ENCODE measurements around a stretch of chr1.

GRCh38 chr1:8293907-8294360 is 24.0 kb upstream of the SLC45A1 start:
- RRBS, result no CpG with 5 or more reads among the region's 12 CpGs

- RRBS, result 93% methylated on average over 6 of the region's 45 CpGs
Measured at GRCh38 chr1:8343185-8344036, 25.5 kb downstream of the SLC45A1 start.

- RRBS, result no CpG with 5 or more reads among the region's 18 CpGs
Measured at GRCh38 chr1:8352386-8352876, 34.5 kb downstream of the SLC45A1 start.

DNA sequence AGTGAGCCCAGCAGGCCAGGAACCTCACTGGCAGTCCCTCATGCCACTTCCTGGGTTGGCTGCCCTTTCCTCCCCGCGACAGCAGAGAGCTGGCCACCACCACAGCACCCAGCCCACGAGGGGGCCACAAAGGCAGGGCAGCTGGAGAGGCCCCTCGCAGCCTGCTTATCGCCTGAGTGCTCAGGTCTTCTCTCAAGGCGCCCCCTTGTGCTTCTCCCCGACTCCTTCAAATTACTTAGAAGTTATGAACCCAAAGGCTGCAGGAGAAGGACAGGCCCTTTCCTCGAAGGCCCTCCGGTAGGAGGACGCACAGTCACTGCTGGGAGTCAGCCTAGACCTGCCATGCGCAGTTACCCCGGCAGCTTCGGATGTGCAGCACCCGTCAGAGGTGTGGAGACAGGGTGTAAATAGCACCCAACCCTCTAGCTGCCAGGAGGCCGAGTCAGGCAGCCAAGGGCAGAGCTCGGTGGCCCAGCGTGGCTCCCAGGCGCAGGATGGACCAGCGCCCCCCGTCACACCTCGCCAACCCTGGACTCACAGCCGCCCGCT is 41.4 kb downstream of the SLC45A1 start:
- RRBS, result 93% methylated on average over 4 of the region's 23 CpGs

GRCh38 chr1:8395996-8396663 is 78.2 kb downstream of the SLC45A1 start:
- RRBS, result no CpG with 5 or more reads among the region's 6 CpGs

- RRBS, result no CpG with 5 or more reads among the region's 5 CpGs
Measured at GRCh38 chr1:8510577-8511044, 192.7 kb downstream of the SLC45A1 start.

GRCh38 chr1:8525119-8525597 is 207.2 kb downstream of the SLC45A1 start:
- RRBS, result no CpG with 5 or more reads among the region's 7 CpGs

DNA sequence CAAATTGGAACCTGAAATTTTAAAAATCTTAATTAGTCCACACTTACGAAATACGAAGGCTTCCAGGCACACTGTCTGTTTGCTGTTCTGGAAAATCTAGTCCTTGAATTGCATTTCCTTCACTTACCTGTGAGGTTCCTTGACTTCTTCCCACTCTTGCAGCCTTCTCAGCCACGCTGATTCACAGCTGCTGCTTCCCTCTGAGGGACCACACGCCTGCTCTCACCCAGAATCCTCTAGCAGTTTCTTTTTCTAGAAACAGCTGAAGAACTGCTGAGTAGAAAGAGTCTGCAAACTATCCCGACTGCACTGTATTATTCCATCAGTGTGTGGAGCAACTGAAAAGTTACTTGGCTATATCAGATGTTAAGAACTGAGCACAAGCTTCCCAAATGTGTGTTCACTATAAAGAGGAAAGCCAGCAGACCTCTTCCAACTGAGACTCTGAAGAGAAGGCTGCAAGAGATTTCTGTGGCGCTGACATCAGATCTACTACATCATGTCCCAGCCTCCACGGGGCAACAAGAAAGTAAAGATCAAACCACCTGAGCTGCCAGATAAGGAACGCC is 226.7 kb downstream of the RERE start:
- RRBS, result no CpG with 5 or more reads among the region's 8 CpGs

DNA sequence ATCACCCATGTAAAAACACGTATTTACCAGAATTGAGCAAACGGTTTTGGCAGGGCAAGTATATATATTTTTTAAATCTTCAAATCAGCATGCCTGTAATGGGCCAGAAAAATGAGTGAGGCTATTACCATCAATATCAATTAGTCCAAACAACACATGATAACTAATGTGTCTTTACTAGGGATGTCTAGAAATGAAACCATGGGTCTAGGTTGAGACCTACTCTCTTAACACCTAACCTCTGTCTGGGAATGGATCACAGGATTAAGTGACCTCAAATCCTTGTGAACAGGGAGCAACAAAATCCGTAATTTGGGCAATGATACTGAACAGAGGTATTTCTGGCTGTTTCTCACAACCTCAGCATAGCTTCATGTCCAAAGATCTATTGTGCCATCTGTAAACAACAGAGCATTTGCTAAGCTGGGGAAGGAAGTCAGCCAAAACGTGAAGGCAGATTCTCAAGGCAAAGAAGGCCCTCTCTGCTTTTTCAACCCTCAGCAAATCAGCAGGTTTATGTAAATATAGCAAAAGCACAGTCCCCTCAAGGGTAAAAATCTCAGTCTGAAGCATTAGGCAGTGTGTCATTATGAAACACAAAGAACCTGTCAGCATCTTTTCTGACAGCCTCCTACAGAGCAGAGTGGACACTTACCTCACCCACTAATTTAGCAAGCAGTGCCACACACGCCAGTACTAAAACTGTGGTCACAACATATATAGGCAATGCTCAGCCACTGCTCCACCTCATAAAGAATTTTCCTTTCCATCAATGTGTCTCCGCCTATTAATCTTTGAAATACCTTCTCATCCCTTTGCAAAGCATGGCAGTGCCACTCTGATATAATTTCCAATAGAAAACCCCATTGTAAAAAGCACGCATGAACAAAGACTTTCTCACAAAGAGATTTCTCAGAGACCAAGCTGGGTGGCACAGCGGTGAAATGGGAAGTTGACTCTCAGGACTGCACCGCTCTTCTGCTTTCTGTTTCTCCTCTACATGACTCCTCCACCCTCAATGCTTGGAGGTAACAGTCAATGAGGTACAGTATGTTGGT is 188.1 kb downstream of the RERE start:
- RRBS, result no CpG with 5 or more reads among the region's 9 CpGs

- RRBS, result no CpG with 5 or more reads among the region's 8 CpGs
Measured at GRCh38 chr1:8652429-8653118, 164.9 kb downstream of the RERE start.

DNA sequence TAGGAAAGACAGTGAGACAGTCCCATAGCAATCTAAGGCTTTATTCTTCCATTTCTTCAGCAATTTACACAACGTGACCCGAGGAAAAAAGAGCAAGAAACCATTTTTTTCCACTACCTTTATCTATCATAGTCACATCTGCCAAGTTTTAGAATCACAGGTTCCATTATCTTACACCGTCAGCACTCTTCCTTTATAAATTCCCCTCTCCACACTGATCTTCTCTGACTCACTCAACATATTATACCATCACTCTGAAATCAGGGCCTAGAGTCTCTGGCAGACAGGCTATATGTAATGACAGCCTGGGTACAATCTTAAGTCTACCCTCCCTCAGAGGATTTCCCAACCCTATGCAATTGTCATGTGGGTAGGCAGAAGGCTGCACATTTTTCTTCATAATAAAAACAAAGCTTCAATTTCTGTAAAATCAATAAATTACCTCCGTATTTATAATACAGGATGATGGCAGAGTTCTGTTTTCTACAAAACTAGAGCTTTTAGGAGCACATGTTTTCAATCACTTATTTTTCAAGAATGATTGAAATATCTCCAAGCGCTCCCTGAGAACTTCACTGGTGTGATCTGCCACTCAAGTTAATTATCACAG is 138.1 kb downstream of the RERE start:
- RRBS, result no CpG with 5 or more reads among the region's 5 CpGs

- RRBS, result no CpG with 5 or more reads among the region's 8 CpGs
Measured at GRCh38 chr1:8785921-8786764, 31.3 kb downstream of the RERE start.

GRCh38 chr1:8816599-8817559 is 561 bp downstream of the RERE start:
- RRBS, result 2% methylated on average over 16 of the region's 47 CpGs

DNA sequence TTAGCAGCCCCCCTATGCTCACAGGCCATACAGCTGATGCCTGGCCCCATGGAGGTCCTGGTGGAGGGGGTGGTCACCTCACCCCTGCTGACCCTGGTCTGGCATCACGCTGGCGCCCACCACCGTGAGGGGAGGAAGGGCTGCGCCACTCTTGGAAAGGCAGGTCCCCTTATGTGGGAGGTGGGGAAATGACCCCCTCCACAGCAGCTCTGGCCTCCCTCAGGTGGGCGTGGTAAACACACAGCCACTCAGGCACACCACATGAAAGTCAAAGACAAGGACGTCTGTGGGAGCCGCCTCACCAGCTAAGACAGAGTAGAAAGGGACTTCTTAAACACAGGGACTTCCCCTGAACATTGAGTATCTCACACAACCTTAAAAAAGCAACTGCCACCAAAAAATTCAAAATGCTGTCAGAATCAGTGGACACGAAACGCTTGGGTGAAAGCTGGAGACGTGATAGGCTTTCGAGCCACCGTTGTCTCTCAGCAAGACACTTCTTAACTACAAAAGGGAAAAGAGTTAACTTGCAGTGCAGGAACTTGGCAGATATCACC is 6.9 kb downstream of the GPR157 start:
- RRBS, result no CpG with 5 or more reads among the region's 12 CpGs

DNA sequence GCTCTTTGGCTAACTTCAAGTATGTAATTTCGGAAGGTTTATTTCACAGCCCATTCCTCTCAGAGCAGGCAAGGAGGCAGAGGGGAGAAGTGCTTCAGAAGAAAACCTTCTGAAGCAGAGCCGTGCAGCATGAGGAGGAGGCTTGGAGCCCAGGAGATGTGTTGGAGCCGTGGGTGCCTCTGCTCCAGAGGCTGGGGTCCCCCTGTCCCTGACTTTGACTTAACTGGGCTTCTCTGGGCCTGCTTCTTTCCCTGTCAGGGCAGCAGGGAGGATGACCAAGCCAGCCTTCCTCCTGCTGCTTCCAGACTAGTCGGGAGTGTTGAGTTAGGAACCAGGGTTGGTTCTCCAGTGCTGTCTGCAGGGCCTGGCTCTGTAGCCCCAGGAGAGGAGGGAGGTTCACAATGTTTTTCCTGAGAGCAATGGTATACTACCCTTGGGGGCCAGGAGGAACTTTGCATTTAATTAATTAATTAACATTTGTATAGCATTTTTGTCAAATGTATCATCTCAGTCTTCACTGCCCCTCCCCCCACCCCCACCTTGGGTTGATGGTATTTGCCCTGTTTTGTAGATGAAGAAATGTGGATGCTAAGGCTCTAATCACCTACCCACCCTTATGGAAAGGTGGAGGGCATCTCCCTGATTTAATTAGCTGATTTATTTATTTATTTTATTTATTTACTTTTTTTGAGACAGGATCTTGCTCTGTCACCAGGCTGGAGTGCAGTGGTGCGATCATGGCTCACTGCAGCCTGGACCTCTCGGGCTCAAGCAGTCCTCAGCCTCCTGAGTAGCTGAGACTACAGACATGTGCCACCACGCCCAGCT is 6.4 kb downstream of the H6PD start:
- RRBS, result no CpG with 5 or more reads among the region's 7 CpGs

DNA sequence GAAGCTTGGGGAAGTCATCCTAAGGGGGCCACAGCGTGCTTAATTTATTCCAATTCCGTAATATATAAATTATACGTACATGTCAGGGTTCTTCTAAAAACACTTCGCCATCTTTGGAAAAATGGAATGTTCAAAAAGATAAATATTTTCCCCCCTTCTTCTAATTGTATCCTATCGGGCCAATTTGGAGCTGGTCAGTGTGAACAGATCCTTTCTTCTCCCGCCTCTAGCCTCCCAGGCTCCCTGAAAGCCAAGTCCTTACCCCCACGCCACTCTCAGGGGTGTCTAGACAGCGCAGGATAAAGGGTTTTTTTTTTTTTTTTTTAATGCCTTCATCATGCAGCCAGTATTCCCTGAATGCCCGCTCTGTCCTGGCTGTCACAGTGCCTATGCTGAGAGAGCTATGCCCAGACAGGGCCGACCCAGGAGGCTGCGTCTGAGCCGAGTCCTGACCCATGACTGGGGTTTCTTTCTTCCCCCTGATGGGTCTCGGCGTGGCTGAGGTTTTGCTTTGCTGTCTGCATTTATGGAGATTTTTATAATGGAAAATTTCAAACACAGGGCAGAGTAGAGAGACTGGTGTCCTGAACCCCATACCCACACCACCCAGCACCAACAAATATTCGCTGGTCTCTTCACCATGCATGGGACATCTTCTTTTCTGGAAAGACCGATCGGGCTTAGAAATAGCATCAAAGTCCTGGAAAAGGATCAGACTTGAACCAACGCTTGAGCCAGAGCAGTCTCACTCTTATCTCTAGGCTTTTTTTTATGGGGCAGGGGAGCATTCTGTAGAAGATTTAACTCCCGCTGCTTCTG is 18.4 kb downstream of the SPSB1 start:
- RRBS, result no CpG with 5 or more reads among the region's 19 CpGs

GRCh38 chr1:9337599-9338355 is 45.1 kb downstream of the SPSB1 start:
- RRBS, result no CpG with 5 or more reads among the region's 17 CpGs

GRCh38 chr1:9435814-9436579 is 103.3 kb upstream of the SLC25A33 start:
- RRBS, result no CpG with 5 or more reads among the region's 5 CpGs

- RRBS, result no CpG with 5 or more reads among the region's 2 CpGs
Measured at GRCh38 chr1:9440658-9440966, 98.7 kb upstream of the SLC25A33 start.

- RRBS, result no CpG with 5 or more reads among the region's 8 CpGs
Measured at GRCh38 chr1:9452349-9453117, 86.7 kb upstream of the SLC25A33 start.

Data from AG09309 (cell line).